ENCODE measurements around the gene JCAD.

DNA sequence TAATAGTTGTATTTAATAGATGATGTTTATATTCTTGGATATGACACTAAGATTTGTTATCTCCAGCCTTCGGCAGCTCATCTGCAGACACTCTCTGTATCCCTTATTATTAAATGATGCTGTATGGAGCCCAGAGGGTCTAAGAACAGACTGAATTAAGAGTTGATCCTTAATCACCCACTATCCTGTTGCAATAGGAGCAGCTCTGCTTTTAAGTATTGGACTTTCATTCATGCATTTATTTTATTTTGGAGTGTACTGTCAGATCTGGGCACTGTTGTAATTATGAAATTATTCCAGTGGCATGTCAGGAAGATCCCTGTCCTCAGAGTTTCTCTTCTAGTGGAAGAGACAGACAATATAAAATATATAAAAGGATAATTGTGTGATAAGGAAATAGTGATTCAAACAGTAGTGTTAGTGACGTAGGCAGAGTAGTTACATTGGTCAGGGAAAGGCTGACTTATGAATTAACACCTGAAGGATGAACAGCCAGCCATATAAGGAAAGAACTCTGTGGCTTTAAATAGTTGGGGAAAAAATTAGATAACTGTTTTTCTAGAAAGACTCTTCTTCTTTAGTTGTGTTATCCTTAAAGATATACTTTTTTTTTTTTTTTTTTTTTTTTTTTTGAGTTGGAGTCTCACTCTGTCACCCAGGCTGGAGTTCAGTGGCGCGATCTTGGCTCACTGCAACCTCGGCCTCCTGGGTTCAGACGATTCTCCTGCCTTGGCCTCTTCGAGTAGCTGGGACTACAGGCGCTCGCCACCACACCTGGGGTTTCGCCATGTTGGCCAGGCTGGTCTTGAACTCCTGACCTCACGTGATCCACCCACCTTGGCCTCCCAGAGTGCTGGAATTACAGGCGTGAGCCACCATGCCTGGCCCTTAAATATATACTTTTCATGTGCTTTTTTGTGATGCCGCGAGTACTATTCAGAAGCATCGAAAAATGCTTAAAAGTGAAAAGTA lies 37.7 kb downstream of the WAC start:
- RAMPAGE, long total RNA, result no peak
- RRBS, result no CpG with 5 or more reads among the region's 15 CpGs

DNA sequence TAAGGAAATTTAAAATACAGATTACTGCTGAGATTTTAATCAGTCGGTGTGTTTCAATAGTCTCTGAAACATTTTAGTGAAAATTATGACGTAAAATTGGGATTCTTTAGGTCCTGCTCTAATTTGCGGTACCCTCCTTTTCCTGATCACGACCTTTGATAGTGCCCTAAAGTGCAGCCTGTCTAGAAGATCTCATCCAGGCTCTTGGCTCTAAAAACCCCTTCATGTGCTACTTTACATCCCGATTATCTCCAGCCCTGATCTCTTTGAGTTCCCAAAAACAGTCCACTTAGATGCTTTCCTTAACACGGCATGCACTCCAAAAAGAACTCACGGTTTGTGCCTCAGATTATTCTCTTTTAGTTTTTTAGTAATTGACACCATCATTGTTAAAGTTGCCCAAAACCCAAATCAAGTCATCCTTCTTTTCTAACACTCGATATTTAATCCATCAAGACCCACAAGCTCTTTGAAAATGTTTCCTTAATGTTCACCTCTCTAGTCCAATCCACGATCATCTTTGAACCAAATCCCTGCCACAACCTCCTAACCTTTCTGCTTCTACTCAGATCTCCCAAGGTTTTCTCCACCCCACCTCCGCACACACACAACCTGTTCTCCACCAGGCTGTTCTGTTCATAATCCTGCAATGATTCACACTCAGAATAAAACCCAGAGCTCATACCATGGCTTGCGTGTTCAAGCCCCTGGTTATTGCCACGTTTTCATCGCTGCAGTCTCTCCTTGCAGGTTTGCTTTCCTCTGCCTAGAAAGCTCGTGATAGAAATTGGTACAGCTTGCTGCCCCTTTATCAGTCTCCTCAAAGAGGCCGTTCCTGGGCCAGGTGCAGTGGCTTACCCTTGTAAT lies 54.0 kb upstream of the BAMBI start:
- RAMPAGE, long total RNA, result no peak
- RRBS, result no CpG with 5 or more reads among the region's 15 CpGs

GRCh38 chr10:28623941-28624609 lies 53.2 kb upstream of the BAMBI start:
- RAMPAGE, long total RNA, result no peak
- RRBS, result no CpG with 5 or more reads among the region's 7 CpGs

- RAMPAGE, long total RNA, result no peak
- RRBS, result no CpG with 5 or more reads among the region's 11 CpGs
Observed at GRCh38 chr10:28808091-28808629, 130.8 kb downstream of the BAMBI start.

DNA sequence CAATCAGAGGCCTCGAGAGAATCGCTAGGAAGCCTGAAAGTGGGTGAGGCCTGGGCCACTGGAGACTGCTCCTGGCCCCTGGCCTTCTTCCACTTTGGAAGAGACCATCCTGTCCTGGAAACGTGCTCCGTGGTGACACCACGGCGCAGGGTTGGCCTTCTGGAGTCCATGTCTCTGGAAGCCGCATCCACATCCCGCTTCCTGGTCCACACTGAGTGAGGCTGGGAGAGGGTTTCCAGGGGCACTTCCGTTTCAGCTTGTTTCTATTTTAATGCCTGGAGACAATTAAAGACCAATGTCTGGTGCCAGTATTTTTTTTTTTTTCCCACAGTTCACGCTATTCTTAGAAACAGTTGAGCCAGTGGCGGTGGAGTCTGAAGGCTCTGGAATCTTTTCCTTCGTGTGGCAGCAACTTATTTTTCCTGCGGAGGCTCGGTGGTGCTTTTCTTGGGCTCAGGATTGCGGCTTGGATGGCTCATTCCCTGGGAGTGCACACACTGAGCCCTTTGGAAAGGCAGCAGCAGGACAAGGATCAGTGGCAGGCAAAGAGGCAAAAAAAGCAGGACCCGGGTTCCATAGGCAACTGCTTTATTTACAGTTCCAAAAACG lies 202.6 kb downstream of the BAMBI start:
- RAMPAGE, long total RNA, result no peak
- RRBS, result no CpG with 5 or more reads among the region's 17 CpGs

GRCh38 chr10:29550327-29550984 lies 84.3 kb downstream of the SVIL start:
- RAMPAGE, long total RNA, result no peak
- RRBS, result 96% methylated on average over 5 of the region's 19 CpGs

GRCh38 chr10:29598611-29599801 lies 35.8 kb downstream of the SVIL start:
- RAMPAGE, long total RNA, result no peak
- RRBS, result no CpG with 5 or more reads among the region's 17 CpGs

- RAMPAGE, long total RNA, result no peak
- RRBS, result no CpG with 5 or more reads among the region's 12 CpGs
Observed at GRCh38 chr10:29646316-29647145, 11.8 kb upstream of the SVIL start.

GRCh38 chr10:29728579-29729143 lies 93.9 kb upstream of the SVIL start:
- RAMPAGE, long total RNA, result no peak
- RRBS, result no CpG with 5 or more reads among the region's 6 CpGs

DNA sequence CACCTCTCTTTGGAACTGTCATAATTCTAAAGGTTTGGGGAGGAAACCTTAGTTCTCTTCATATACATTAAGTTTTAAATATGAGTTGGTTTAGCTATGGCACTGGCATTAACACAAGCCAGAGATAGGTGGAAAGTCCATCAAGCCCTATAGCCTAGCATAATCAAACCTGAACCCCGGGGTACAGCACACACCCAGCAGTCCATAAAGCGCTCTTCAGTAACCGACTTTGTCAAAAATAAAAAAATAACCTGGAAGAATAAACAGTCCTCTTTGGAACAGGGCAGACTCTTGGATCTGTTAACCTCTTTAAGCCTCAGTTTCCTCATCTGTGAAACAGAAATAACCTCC lies 99.4 kb upstream of the SVIL start:
- RAMPAGE, long total RNA, result no peak
- RRBS, result no CpG with 5 or more reads among the region's 3 CpGs

DNA sequence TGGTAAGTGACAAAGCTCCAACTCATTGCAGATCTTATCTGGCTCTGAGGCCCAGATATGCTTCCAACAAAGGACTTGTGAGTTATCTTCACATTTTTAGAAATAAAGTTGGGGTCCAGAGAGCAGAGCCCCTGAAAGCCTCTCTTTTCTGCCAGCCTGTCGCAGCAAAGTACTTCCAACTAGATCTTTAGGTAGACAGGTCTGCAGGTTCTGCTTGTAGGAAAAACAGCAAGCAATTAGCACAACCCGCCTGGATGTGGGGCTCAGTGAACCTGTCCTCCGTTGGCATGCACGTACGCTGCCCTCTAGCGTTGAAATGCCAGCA lies 57.1 kb downstream of the JCAD start:
- RAMPAGE, long total RNA, result no peak
- RRBS, result no CpG with 5 or more reads among the region's 6 CpGs

- RAMPAGE, long total RNA, result no peak
- RRBS, result 2% methylated on average over 20 of the region's 48 CpGs
Observed at GRCh38 chr10:30059370-30059836, at the start of gene JCAD. TSS of gene JCAD (minus strand) at chr10:30059586.

- RAMPAGE, long total RNA, result no peak
- RRBS, result no CpG with 5 or more reads among the region's 11 CpGs
Observed at GRCh38 chr10:30182071-30182561, 122.7 kb upstream of the JCAD start.

DNA sequence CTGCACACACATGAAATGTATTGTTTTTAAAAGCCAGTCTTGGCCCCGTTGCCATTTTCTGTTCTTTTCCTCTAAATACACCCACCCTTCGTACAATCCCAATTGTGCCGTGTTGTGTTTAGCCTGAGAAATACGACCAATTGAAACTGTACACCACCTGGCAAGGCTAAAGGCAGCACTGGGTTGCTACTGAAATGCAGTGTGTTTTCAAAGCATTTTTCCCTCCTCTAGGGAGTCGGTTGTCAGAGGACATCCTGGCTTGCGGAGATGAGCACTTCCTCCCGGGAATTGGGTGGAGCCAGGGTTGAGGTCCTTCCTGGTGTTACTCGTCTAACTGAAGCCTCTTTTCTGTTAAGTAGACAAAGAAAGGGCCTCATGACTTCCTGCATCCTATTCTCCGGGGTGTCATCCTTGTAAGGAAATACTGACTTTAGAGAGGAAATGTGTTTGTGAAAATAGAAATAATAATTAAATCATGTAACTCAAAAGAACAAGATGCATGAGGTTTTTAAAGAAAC lies 133.5 kb downstream of the MTPAP start:
- RAMPAGE, long total RNA, result no peak
- RRBS, result 71% methylated on average over 2 of the region's 9 CpGs

DNA sequence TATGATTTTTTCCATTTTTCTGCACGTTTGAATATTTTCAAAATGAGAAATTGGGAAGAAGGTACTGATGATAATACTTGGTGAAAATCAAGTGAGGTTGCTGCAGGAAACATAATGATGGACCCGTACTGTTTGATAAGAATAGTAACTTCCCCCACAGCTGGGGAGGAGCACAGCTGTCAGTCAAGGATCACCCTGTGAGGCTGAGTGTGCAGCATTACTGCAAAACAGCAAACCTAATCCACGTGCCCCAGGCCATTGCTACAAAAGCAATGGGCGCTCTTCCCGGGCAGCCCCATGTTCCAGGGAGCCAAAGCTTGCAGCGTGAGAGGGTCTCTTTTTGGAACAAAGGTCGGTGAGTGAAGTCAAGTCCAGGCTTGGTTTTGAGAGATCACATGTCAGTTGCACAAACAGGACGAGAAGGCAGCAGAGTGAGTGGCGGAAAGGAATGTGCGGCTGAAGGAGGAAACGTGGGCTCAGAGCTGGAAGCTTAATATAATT lies 129.2 kb downstream of the MTPAP start:
- RAMPAGE, long total RNA, result no peak
- RRBS, result no CpG with 5 or more reads among the region's 11 CpGs

GRCh38 chr10:30434385-30435143 lies 580 bp downstream of the MAP3K8 start:
- RAMPAGE, long total RNA, result no peak
- RRBS, result 1% methylated on average over 13 of the region's 45 CpGs

DNA sequence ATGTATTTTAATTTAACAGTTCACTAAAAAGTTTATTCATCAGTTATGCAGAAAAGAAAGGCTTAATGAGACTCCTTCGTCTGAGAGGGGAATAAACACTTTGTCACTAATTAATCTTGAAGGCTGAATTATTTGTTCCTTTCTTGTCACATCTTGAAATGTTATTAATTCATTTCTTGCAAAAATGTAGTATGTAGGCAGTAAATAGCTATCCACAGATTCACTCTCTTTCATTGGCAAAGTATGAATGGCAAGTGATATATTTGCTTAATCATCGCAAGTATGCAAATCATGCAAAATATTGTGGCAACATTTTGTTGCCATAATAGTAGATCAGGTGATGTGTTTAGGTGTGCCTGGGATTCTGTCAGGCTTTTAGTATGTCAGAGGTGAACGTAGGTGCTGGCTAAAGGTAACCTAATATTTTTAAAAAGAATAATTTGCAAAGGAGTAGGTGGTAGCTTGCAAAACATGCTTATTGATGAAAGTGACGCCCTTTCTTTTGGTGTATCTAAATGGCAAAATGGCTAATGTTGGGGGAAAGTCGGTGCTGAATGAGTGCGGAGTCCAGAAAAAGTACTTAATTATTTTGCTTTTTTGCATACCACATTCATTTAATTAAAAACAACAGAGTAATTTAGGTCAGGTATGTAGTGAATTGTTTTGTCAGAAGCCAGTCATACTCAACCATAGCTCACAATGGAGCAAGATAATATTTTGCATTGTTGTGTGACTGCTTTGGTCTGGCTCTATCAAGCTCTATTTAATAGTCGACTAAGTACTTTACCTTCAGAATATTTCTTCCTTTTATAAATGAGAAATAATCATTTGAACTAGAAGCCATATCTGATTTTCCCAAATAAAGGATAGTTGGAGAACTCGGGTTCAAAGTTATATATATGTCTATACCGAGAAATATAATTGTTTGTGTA lies 6.1 kb downstream of the MAP3K8 start:
- RAMPAGE, long total RNA, result no peak
- RRBS, result no CpG with 5 or more reads among the region's 9 CpGs

- RAMPAGE, long total RNA, result no peak
- RRBS, result no CpG with 5 or more reads among the region's 3 CpGs
Observed at GRCh38 chr10:30444412-30444900, 10.5 kb downstream of the MAP3K8 start.

- RAMPAGE, long total RNA, result no peak
- RRBS, result no CpG with 5 or more reads among the region's 8 CpGs
Observed at GRCh38 chr10:30447491-30448108, 13.6 kb downstream of the MAP3K8 start.

DNA sequence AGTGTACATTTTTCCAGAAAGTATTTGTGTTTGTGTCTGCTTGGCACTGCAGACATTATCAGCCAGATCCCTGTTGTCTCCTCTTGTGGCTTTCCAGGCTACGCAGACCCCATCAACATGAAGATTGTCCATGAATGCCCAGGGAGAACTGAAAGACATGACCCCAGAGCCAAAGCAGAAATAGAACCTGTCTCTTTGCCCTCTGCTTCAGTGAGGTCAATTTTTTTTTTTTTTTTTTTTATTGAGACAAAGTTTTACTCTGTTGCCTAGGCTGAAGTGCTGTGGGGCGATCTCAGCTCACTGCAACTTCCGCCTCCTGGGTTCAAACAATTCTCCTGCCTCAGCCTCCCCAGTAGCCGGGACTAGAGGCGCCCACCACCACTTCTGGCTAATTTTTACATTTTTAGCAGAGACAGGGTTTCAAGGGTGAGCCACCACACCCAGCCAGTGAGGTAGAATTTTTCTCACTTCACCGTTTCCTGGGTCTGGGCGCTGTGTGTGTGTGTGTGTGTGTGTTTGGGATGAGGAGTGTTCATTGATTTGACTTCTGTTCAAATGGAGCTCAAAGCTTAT lies 93.6 kb downstream of the MAP3K8 start:
- RAMPAGE, long total RNA, result no peak
- RRBS, result no CpG with 5 or more reads among the region's 7 CpGs